Measurements from ENCODE around the gene CYTIP.

- PRO-cap, 2 experiments: no peak in any of the 2 experiments
Observed at GRCh38 chr2:156405341-156405956, 30.7 kb upstream of the GPD2 start.

DNA sequence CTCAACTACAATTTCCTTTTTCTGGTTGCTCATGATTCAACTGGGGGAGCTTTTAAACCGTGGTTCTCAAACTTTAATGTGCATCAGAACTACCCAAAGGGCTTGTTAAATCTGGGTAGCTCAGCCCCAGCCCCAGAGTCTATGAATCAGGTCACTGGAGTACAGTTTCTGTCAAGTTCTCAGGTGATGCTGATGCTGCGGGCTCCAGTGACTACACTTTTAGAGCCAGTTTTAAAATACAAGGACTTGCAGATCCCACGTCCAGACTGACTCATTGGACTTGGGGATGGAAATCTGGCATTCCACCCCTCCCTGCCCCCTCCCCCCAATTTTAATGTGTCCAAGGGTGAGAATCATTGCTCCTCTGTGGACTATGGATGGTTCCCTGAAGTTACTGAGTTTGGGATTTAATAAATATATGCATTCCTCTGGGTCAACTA, 1.5 kb upstream of the GPD2 start:
- PRO-cap, 2 experiments: no peak in any of the 2 experiments

DNA sequence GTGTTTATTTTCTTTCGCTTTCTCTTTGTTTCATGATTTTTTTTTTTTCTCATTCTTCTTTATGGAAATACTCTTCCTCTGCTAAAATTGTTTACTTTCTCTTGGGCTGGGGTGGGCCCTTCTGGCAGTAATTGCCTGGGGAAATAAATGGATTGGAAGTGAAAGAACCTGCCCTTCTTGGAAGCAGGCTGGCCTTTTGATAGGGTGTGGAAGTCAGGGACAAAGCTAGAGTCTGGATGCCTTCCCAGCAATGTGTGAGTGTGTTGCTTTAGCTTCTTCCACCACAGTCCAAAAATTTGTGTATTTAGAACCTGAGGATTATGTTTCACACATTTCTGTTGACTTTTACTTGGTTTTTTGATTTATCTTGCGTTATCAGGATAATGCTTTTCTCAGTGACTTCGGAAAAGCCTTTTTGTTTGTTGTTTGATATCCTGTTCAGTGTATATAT, 30.9 kb downstream of the GPD2 start:
- PRO-cap, 2 experiments: no peak in any of the 2 experiments

GRCh38 chr2:157052939-157053307, 204.6 kb upstream of the GALNT5 start:
- PRO-cap, 2 experiments: no peak in any of the 2 experiments

DNA sequence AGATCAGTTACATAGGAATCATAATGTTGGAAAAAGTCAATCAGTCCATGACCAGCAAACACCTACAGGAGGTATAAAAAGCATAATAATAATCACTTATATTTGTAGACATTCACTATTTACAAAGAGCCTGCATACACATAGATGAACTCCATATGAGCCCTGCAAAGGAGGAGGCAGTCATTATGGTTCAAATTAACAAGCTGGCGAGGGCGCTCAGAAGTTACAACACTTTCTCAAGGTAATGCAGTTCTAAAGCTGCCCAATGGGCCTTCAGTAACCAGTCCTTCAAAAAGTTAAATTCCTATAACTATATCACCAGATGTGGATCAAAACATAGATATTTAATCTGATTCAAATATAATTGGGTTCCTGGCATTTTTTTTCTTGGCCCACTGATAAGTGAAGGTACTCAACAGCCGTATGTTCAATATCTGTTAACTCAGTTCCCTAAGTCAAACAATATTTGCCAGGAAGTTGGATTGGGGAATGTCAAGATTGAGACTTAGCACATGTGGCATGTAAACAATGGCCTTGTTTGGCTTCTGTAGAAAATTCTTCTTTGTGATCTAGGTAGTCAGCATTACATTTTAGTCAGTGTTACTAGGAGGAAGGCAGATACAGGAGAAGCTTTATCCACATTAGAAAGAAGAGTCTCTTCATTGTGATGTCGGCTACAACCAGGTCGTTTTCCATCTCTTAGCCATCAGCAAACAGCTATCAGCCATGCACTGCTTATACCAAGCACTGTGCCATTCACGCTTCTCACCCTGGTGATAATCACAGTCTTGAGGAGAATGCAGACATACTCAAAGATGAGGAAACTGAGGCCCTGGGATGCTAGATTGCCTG, 2.8 kb downstream of the GALNT5 start:
- PRO-cap, 2 experiments: no peak in any of the 2 experiments

DNA sequence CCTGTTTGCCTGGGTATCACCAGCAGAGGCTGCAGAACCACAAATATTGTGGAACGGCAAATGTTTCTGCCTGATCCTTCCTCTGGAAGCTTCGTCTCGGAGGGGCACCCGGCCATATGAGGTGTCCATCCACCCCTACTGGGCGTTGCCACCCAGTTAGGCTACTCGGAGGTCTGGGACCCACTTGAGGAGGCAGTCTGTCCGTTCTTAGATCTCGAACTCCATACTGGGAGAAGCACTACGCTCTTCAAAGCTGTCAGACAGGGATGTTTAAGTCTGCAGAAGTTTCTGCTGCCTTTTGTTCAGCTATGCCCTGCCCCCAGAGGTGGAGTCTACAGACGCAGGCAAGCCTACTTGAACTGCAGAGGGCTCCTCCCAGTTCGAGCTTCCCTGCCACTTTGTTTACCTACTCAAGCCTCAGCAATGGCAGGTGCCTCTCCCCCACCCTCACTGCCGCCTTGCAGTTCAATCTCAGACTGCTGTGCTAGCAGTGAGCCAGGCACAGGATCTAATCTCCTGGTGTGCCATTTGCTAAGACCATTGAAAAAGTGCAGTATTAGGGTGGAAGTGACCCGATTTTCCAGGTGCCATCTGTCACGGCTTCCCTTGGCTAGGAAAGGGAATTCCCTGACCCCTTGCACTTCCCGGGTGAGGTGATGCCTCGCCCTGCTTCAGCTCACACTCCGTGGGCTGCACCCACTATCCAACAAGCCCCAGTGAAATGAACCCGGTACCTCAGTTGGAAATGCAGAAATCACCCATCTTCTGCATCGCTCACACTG, 40.8 kb downstream of the CYTIP start:
- PRO-cap, 2 experiments: no peak in any of the 2 experiments

DNA sequence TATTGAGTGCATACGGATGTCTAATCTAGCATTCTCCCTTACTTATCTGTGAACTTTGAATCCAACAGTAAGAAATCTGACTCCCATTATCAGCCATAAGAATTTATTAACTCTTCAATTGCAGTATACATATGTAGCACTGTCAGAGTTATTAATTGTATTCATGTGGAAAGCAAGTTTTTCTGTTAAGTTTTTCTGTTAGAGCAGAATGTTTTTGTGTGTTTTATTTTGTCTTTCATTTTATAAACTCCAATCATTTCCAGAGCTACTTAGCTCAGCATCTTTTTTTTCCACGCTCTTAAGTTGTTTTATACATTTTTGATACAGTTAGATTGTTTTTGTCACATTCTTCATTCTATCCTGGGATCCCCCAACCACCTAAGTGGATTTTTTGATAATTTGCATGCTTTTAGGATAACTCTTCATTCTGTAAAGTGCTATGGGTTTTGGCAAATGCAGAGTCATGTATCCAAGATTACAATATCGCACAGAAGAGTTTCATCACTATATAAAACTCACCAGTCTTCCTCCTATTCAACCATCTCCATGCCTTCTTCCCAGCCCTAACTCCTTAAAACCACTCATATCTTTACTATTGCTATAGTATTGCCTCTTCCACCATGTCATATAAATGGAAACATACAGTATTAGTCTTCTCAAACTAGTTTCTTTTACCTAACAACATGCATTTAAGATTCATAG, 34.5 kb downstream of the CYTIP start:
- PRO-cap, 2 experiments: no peak in any of the 2 experiments

DNA sequence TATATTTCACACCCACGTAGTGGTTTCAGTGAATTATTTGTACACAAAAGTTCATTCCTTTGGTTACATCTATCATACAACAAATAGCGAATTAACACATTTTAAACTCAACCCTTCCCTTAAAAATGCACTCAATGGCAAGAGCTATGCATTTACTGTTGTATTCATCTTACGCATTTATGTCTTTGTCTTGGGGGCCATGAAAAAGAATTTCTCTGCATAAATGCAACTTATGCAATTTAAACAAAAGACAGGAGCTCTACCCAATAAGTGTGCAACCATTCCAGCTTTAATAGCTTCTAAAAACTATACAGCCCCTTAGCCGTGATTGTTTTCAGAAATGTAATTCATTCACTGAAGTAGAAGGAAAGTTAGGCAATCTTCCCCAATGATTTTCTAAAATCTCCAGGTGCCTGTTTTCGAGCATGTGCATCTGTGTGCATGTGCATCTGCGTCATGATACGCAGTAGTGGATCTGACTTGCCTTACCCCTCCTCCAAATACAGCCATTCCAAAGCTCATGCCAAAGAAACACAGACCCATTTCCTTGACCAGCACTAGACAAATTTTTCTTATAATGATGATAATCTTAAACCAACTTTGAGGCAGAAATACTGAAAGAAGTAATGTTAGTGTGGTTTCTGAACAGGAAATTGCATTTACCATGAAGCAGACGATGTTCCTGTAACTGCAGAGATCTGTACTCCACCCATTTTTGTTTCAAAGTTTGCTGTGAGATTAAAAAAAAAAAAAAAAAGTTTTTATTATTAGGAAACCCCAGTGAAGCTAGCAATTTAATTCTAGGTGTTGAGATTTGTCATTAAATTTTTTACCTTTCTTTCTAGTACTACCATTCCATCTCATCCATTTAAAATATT, 25.8 kb downstream of the CYTIP start:
- PRO-cap, 2 experiments: no peak in any of the 2 experiments

DNA sequence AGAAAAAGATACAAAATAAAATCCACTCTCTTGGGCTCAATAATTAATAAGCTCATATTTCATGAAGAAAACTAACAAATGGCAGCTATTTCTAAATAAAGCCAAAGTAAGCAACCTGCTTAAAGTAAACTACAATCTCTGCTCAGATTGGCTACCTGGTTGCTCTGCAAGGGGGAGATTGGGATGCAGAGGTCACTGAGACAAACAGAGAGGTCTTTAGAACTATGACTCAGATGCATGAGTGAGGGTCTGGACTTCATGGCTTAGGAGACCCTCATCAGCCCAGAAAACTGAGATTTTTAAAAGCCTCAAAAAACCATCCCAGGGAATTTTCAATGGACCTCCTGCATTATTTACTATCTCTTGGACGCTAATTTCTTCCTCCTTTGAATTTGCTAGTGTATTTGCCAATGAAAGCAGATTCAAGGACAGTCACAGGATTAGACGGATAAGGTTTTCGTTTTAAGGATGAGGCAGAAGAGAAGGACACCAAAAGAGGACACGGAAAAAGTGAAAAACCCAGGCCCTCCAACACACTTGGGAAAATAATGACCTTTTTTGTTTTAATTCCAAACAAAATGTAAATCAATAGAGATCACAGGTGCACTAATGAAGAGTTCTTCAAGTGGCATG, 17.3 kb downstream of the CYTIP start:
- PRO-cap, 2 experiments: no peak in any of the 2 experiments

GRCh38 chr2:157433298-157433709, 10.6 kb downstream of the CYTIP start:
- PRO-cap, 2 experiments: no peak in any of the 2 experiments

DNA sequence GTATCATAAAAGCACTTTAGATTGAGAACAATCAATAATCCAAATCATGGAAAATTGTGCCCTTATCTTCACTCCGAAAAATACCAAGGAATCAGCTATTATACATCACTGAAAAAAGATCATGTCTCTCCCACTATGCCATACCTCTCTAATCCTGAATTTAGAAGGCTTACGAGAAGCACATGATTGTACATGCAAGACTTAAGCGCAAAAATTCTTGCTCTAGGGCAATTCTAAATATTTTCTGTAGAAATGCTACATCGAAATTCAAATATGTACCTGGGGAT, 1.3 kb downstream of the CYTIP start:
- PRO-cap, 2 experiments: no peak in any of the 2 experiments

GRCh38 chr2:157442948-157443640, 795 bp downstream of the CYTIP start:
- PRO-cap, 2 experiments: peak in 1 of 2 experiments; most common minus-strand start chr2:157443299 (in 1)

GRCh38 chr2:157443641-157444285, at the start of gene CYTIP:
Gene CYTIP, minus strand, starts transcription at chr2:157444089.
- PRO-cap, 2 experiments: peak in 2 of 2 experiments; most common minus-strand start chr2:157444081 (in 2)

DNA sequence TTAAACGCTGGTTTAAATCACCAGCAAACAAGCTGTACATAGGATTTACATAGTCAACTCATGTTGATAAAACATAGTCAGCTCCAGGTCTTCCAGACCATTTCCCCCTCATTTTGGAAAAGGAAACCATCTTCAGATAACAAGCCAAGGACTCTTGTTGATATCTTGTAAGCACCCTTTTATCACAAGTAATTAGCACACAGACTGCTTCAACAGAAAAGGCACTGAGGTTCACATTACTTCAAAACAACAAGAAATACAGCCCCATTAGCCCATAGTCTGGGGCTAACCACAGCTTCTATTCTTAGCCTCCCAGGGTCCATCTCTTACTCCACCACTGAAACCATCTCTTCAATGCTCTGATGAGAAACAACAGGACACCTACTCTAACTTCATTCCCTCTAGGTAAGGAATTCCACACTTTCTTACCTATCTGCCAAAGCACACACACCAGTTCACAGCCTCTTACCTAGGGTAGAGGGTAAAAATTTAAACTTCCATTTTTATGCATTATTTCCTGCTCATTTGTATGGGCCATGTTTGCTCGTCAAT, 26.4 kb upstream of the CYTIP start:
- PRO-cap, 2 experiments: no peak in any of the 2 experiments

DNA sequence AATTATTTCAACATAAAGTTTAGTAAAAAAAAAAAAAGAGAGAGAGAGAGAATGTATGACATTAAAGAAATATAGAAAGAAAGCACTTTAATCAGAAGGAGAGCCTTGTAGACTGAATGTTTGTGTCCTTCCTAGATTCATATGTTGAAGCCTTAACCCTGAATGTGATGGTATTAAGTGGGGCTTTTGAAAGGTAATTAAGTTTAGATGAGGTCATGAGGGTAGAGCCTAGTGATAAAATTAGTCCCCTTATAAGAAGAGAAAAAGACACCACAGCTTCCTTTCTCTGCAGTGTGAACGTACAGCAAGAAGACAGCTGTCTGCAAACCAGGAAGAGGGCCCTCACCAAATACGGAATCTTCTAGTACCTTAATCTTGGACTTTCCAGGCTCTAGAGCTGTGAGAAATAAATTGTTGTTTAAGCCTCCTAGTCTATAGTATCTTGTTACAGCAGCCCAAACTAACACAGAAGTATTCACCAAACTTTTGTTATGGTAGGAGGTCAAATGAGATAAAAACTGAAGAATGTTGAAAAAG, 57.1 kb upstream of the CYTIP start:
- PRO-cap, 2 experiments: no peak in any of the 2 experiments

DNA sequence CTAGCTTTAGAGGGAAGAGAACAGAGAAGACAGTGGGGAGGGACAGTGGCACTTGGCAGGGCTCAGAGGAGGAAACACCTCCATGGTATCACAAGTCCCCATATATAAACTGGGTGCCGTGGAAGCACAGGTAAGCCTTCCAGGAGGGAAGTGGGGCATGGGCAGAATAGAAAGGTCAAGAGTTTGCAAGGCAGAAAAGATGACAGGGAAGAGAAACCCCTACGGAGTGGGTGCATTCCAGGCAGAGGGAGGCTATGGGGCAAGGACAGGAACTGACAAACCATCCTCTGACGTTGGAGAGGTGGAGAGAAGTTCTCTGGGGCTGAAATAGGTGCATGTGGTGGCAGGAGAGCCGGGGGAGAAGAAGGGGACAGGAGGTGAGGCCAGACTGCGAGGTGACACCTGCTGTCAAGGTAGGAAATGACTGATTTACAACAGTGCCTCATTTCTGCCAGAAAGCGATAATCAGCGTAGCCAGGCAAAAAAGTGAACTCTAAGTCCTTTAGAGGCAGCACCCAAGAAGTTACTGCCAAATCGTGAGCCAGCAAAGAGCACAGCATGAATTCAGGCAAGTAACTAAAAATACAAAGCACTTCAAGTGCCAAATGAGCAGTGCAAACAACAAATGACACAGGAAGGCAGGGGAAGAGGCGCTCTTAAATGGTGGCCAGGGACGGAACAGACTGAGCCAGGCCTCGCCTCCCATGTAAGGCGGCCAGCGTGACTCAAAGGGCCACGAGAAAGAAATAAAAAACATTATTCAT, 113.2 kb upstream of the ACVR1C start:
- PRO-cap, 2 experiments: no peak in any of the 2 experiments

GRCh38 chr2:157790631-157791289, 85.4 kb downstream of the ACVR1 start:
- PRO-cap, 2 experiments: no peak in any of the 2 experiments

DNA sequence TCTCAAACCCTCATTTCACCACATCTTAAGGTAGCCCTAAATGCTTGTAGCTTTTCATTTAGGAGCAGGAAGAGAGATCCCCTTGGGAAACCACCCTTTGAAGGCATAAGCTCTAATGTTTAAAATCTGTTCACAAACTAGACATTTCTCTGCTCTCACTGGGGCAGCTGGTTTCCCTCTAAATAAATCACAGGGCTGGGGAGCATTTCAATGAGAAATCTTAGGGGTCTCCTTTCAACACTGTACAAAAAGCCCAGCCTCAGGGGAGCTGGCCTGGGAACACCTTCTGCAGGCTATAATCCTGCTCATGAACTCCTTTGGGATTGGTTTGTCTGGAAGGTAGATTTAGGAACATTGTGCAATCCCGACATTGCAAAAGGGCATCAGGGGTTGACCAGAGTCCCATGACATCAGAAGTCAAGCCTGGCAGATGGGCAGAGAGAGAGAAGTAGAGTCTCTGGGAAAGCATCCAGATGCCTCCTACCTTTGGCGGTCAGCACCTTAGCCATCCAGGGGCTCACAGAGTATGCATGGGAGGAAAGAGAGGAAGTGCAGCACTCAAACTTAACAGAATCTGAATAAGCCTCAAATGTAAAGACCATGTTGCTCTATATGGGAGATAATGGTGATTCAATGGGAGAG, 58.6 kb upstream of the UPP2 start:
- PRO-cap, 2 experiments: no peak in any of the 2 experiments

- PRO-cap, 2 experiments: peak in 2 of 2 experiments; most common plus-strand start chr2:158457920 (in 1); most common minus-strand start chr2:158457682 (in 2)
Observed at GRCh38 chr2:158457593-158458502, 1.1 kb downstream of the PKP4 start.

- PRO-cap, 2 experiments: no peak in any of the 2 experiments
Observed at GRCh38 chr2:158558240-158558663, 101.5 kb downstream of the PKP4 start.